Diencephalon (tissue), 2 donors: ENCODE measurements around a stretch of chr4.

GRCh38 chr4:54197040-54197765, 31.9 kb upstream of the PDGFRA start:
- RAMPAGE, long total RNA, result no peak

- RAMPAGE, long total RNA, result no peak
Measured at GRCh38 chr4:54230418-54230713, 1.3 kb downstream of the PDGFRA start.

DNA sequence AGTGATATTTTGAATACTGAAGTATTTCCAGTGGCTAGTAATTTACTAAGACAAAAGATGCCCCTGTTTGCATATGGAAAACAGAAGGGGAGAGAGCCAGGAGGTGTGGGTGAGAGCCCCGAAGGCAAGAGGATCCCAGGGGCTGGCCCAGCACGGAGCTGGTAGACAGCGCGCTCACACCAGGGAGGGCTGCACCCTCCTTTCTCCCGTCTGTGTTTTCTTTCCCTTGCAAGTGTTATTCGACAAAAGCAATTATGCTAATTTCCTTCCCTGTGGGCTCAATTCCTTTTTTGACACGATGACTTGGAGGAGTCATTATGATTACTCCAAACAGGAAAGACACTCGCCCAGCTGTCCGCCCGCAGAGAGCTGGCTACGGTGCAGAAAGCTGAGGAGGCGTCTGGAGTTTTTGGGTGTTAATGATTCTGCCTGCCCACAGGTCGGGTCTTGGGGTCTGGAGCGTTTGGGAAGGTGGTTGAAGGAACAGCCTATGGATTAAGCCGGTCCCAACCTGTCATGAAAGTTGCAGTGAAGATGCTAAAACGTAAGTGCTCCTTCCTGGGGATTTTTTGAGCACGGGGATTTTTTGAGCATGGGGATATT, 48.0 kb downstream of the PDGFRA start:
- RAMPAGE, long total RNA, result no peak

DNA sequence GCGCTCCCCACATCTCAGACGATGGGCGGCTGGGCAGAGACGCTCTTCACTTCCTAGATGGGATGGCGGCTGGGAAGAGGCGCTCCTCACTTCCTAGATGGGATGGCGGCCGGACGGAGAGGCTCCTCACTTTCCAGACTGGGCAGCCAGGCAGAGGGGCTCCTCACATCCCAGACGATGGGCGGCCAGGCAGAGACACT, 96.7 kb downstream of the PDGFRA start:
- RAMPAGE, long total RNA, result no peak

DNA sequence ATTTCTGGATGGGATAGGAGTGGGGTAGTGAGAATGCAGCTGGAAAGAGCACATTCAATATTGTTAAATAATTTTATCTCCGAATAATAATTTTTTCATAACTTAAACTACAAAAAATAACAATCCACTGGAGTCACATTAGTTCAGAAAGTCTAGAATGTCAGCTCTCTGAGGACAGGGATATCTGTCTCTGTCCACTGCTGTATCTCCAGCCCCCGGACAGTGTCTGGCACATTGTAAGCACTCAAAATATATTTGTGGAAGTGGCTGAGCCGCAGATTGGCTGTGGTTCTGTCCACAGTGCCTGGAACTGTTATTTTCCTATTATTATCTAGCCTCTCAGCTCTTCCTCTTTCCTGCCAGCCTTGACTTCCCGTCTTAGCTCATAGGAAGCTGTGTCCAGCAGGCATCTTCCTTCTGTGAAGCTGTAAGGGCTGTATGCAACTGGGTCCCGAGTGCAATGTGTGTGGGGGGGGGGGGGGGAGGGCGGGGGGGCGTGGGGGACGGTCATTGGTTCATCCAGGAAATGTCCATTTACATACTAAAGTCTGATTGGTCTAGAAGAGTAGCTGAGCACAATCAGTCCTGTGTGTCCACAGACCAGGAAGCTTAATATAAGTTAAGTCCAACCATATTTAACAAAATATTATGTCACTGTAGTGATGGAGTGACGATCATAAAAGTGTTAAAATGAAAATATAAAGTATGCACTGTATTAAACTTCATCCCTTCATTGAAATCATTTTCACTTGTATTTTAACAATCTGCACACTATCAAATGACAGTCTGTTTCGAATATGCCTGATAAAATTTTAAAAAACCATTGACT, 210.7 kb downstream of the PDGFRA start:
- RAMPAGE, long total RNA, result no peak

DNA sequence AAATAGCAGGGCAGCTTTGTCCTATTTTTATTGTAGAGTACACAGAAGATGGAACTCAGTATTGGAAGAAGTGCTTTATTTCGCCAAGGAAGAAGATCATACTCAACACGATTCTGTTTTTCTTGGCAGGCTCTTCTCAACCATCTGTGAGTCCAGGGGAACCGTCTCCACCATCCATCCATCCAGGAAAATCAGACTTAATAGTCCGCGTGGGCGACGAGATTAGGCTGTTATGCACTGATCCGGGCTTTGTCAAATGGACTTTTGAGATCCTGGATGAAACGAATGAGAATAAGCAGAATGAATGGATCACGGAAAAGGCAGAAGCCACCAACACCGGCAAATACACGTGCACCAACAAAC, 37.6 kb downstream of the KIT start:
- RAMPAGE, long total RNA, result no peak

DNA sequence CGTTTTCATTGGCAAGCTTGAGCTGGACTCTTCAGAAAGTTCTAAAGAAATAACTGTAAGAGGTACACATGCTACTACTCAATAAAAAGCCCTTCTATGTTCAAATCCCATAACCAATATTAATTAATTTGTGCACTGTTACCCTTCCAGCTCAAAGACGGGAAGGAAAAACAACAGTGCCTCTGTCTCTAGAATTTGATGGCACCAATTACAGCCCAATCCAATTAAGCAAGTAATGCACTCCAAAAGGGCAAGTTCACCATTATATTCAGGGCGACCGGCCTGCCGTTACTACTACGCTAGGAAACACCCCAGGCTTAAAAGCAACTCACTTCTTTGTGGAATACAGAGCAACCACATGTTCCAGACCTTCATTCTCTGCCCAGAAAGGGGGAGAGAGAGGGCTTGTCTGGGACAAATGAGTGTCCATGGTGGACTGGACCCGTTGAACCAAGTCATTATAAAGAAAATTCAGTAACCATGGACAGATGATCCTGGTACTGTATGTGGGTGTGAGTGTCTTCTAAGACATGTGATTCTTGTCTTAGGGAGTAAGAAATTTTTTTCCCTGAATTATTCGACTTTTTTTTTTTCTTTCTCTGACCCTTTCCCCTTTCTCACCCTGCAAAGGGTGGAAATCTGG, 1.6 kb downstream of the KDR start:
- RAMPAGE, long total RNA, result no peak

DNA sequence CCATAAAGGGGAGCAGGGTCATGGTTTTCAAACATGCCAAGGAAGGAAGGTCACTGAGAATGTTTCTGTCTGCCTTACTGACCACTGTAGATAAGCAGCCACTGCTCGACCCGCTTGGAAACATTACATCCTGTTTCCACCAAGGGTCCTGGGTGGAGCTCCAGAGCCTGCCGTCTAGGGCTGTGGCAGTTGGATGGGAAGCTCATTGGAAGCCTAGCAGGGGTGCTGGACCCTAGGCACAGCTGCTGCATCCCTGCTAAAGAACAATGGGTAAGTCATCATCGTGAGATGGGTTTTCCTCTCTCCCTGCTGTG, 76.1 kb upstream of the SRD5A3 start:
- RAMPAGE, long total RNA, result no peak

GRCh38 chr4:55396277-55396681, 522 bp downstream of the TMEM165 start:
- RAMPAGE, long total RNA, result no peak

- RAMPAGE, long total RNA, result no peak
Measured at GRCh38 chr4:55416615-55417690, 21.2 kb downstream of the TMEM165 start.

DNA sequence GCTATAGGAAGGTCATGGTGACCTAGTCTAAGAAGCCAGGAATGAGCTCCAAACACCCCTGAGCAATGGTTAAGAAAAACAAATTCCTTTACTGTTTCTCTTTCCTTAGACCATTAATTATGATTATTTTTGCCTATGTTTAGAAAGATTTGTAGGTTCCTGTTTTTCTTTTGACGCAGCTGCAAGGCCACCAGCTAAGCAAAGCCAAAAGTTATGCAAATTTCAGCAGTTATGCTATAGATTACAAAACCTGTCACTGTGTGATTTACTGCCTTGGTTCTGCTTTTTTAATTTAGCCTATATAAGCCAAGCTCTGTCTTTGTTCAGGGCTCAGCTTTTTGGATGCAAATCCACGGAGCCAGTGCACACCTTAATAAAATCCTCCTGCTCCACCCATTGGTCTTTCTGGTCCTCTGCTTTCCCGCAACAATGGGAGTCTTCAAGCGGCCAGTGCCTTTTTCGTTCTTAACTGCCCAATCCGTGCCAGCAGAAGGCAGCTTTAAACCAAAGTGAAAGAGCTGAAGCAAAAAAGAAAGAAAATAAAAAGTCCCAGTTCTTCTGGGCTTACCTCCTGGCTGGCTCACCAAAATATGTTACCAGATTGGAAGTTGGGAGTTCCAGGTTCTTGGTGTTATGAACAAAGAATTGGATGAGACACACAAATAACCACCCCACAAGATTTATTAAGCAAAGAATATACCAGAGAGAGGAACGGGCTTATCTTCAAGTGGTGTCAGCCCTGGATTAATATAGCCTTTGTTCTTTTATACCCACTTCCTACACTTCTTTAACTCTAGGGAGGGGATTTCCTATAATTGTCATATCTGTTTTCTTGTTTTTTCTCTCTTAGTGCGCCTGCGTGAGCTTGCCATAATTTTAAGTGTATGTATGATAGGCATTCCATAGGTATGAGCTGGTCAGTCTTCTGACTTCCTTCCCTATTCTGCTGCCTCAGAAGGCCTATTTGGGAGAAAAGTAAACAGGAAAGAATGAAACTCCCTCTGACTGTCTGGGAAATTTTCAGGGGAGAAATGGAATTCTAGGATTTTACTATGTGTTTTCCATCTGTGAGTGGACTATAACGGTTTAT, 1.1 kb upstream of the CEP135 start:
- RAMPAGE, long total RNA, result start-site peak on the minus strand centred at position 675 of the sequence, 54 bp wide, 25 and 23 reads in 2 replicates

- RAMPAGE, long total RNA, result no peak
Measured at GRCh38 chr4:56755901-56756428, 65.5 kb downstream of the SPINK2 start.

DNA sequence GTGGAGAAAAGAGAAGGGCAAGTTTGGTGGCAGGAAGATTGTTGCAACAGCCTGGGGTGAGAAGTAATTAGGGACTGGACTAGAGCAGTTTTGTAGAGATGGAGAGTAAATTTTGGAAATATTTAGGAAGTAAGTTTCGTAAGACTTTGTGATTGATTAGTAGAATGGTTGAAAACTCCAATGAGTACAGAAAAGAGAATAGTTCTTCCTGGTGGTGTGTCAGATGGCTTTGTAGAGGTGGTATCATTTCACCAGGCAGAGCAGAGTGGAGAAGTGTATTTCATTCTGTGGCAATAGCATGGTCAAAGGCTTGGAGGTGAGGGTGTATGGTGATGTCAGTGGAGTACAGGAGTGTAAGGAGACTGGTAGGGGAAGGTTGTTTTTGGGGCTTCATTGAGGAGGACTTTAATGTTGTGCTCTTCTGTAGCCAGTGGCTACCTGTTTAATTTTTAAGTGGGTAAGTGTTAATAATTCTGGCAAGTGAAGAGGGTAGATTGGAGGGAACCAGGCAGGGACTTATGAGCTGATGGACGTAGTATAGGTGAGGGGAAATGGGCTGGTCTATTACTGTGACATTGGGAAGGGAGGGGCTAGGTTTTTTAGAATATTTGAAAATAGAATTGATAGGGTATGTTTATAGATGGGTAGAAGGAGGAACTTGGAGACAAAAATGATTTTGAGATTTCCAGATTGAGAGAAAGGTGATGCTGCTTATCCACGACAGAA, 30.5 kb downstream of the POLR2B start:
- RAMPAGE, long total RNA, result no peak

GRCh38 chr4:57039486-57040213, 61.0 kb downstream of the POLR2B start:
- RAMPAGE, long total RNA, result no peak

GRCh38 chr4:57076055-57076738, 34.0 kb downstream of the IGFBP7 start:
- RAMPAGE, long total RNA, result no peak

DNA sequence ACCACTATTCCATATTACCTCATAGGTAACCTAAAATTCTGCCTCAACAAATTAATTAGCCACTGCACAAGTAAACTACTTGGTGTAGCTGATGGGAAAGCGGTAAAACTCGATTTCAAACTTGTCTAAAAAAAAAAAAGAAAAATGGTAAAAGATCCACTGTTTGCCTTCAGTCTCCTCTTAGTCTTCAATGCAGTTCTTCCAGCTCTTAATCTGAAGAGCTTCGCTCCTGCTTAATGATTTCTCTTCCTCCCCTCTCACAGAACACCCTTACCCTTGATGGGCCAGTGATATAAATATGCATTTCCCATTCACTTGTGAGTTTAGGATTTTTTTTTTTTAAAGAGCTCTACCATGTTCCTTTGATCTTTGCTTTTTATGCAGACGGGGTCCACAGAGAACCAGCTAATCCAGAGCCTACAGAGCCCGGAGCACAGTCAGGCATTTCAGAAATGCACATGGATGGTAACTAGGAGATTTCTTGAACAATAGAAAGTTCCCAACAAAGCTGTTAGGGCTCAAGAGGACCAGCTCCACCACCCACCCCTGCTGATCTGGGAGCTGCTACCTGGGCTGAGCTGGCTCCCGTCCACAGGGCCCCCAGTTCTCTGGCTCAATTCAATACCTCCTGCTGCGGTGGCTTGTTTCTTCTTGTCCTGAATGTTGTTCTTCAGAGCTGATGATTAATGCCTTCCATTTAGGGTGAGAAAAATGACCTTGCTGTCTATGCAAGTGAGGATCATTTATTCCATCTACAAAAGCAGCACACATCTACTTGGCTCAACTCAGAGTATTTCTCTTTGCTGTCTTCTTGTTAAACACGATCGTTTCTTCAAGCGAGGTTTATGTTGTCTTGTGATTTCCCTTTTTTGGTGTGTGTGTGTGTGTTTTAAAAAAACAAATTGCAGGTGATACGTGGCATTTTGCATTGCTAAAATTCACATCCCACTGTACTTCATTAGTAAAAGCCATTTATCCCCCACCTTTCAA, 31.5 kb downstream of the IGFBP7 start:
- RAMPAGE, long total RNA, result no peak

DNA sequence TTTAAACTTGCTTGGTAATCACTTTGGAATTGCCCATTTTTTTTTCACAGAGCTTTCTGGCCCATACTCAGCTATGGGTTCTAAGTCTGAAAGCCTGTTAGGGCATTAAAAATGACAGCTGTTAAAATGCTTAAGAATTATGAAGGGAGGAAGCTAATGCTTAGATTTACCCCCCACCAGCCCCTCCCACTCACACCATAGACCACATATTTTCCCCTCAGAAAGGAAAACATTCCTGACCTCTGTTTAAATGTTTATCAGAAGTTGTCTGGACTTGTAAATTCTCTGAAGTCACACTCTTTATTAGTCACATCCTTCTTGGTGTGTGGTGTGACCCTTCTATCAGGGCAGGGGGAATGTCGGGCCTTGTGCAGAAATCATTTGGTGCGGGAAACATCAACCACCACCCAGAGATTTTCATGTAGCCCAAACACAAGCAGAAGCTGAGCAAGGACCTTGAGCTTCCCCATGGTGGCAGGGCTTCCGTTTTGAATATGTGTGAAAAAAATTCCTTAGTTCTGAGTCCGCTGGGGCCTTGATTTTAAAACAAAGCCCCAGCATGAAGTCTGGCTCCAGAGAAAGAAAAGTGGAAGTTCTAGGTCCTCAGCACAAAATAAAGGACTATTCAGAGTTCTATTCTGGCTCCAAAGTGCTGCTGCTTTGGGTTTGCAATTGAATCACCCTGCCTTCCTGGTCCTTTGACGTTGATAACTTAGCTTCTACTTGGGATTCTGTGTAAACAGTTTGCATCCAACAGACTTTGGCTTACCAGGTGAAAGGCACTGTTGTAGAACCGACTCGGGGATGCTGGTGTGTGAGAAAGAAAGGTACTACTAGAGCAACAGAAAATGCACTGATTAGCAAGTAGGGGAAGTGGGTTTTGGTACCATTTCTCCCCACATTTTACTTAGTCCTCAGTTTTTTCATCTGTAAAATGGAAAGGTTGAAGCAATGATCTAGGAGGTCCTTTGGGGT, 28.7 kb downstream of the IGFBP7 start:
- RAMPAGE, long total RNA, result no peak

- RAMPAGE, long total RNA, result no peak
Measured at GRCh38 chr4:57085766-57086199, 24.4 kb downstream of the IGFBP7 start.

- RAMPAGE, long total RNA, result no peak
Measured at GRCh38 chr4:57109453-57109888, 714 bp downstream of the IGFBP7 start.

GRCh38 chr4:58163015-58163669, 1053.0 kb upstream of the IGFBP7 start:
- RAMPAGE, long total RNA, result no peak